Non-pigmented ciliary epithelial cell (primary cell): ENCODE measurements around a stretch of chr3.

DNA sequence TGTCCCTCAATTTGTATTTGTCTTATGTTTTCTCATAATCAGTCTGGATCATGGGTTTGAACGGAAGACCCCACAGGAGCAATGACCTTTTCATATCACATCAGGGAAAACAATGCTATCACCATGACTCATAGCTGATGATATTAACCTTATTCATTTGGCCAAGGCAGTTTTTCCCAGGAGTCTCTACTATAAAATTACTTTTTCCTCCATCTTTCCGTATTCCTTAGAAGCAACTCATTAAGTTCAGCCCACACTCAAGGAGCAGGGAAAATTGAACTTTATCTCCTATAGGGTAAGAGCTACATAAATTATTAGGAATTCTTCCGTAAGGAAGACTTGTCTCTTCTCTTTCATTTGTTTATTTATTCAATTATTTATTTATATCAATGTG lies 32.8 kb downstream of the AADACL2 start:
- RRBS, result no CpG with 5 or more reads among the region's 3 CpGs

GRCh38 chr3:151832452-151832767 lies 18.5 kb downstream of the AADAC start:
- RRBS, result no CpG with 5 or more reads among the region's 3 CpGs

GRCh38 chr3:152152324-152152780 lies 116.4 kb upstream of the MBNL1 start:
- RRBS, result no CpG with 5 or more reads among the region's 34 CpGs

DNA sequence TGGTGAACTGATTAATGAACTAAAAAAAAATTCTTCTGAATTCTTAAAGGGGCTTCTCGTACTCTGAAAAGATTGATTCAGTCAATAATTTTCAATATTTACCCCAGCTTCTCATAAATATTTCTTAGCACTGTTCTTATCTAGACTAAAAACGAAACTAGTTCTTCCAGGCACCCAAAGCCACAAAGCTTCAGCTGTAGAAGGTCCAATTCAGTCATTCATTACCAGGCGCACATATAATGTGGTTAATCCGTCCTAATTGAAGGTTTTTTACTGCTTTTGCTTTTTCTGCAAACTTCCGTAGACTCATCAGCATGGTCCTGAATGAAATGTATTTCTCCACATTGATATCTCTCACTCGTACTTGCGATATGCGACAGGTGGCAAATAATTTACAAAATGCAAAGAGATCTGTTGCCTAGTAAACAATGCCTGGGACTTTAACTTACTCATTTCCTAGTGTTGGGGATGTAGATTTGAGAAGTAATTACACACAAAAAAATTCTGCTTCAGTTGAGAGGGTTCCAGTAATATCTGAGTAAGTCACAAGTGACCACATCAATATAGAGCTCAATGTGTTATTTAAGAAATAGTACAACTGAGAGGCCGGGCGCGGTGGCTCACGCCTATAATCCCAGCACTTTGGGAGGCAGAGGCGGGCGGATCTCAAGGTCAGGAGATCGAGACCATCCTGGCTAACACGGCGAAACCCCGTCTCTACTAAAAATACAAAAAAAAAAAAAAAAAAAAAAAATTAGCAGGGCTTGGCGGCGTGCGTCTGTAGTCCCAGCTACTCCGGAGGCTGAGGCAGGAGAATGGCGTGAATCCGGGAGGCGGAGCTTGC lies 74.9 kb upstream of the MBNL1 start:
- RRBS, result no CpG with 5 or more reads among the region's 25 CpGs

DNA sequence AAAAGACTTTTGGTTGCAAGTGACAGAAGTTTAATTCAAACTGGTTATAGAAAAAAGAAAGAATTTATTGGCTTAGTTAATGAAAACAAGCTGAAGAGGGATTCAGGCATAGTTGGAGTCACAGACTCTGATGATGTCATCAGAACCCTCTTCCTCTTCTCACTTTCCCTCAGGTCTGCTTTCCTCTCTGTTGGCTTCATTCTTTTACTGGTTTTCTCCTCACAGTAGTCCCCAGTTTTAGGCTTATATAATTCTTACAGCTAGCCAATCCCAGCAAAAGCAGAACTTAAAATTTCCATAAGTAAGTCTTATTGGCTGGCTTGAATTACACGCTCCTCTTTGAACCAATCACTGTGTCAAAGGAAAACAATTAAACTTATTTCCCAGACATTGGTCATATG lies 31.9 kb upstream of the MBNL1 start:
- RRBS, result no CpG with 5 or more reads among the region's 1 CpG

GRCh38 chr3:152258370-152259033 lies 10.2 kb upstream of the MBNL1 start:
- RRBS, result no CpG with 5 or more reads among the region's 5 CpGs

GRCh38 chr3:152309834-152310625 lies 41.3 kb downstream of the MBNL1 start:
- RRBS, result no CpG with 5 or more reads among the region's 7 CpGs

GRCh38 chr3:152318656-152319409 lies 50.1 kb downstream of the MBNL1 start:
- RRBS, result no CpG with 5 or more reads among the region's 1 CpG

GRCh38 chr3:152352799-152353482 lies 84.2 kb downstream of the MBNL1 start:
- RRBS, result no CpG with 5 or more reads among the region's 4 CpGs

GRCh38 chr3:154135389-154136006 lies 14.3 kb downstream of the ARHGEF26 start:
- RRBS, result no CpG with 5 or more reads among the region's 5 CpGs

DNA sequence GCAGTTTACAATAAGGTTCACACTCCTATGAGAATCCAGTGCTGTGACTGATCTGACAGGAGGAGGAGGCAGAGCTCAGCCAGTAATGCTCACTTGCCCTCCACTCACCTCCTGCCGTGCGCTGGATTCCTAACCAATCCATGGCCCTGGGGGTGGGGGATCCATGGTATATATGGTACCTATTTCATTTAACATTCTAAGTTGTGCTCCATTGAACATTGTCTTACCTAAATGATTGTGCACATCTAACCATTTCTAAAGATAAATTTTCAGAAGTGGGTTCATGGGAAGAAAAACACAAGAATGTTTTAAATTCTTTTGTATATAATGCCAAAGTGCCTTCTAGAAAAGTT lies 91.5 kb downstream of the ARHGEF26 start:
- RRBS, result no CpG with 5 or more reads among the region's 2 CpGs

DNA sequence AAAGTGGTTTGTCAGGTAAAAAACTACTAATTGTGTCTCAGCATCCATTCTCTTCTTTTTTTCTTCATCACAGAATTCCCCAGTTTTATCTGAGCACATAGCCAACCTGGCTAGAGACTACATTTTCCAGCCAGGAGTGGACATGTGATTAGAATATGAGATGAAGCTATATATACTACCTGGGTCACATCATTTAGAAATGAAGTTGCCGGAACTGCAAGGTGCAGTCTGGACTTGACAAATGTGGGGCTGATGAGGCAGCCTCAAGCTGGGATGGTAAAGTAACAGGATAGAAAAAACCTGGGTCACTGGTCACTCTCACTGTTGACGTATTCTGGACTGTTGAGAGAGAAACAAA lies 99.6 kb downstream of the STRIT1 start:
- RRBS, result no CpG with 5 or more reads among the region's 2 CpGs

GRCh38 chr3:155571975-155572374 lies 172.9 kb downstream of the PLCH1 start:
- RRBS, result no CpG with 5 or more reads among the region's 1 CpG

GRCh38 chr3:155661034-155661233 lies 83.9 kb downstream of the PLCH1 start:
- RRBS, result no CpG with 5 or more reads among the region's 1 CpG

- RRBS, result under 1% methylated on average over 4 of the region's 9 CpGs
These were observed 605 bp downstream of the SLC33A1 start for GRCh38 chr3:155853731-155853912.

- RRBS, result 1% methylated on average over 22 of the region's 57 CpGs
These were observed 1.0 kb downstream of the GMPS start for GRCh38 chr3:155871287-155872029.

GRCh38 chr3:156109907-156110397 lies 10.4 kb upstream of the KCNAB1 start:
- RRBS, result 74% methylated on average over 2 of the region's 10 CpGs

- RRBS, result no CpG with 5 or more reads among the region's 3 CpGs
These were observed 40.2 kb downstream of the KCNAB1 start for GRCh38 chr3:156160596-156161038.

GRCh38 chr3:156217411-156218105 lies 97.2 kb downstream of the KCNAB1 start:
- RRBS, result no CpG with 5 or more reads among the region's 6 CpGs